ENCODE results near the gene OR1R1P.

DNA sequence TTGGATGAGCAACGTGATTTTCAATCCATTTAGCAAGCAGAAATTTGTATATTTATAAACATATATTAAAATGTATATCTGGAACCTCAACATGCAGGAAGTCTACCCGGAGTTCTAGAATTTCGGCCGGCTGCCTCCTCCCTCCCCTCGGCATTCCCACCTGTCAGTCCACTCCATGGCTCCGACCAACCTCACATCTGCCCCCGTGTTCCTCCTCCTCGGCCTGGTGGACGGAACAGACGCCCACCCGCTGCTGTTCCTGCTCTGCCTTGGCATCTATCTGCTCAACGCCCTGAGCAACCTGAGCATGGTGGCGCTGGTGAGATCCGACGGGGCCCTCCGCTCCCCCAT lies at the start of gene OR1R1P:
Gene OR1R1P, plus strand, starts transcription at position 176 of the 351 bp plus-strand sequence.
- PRO-cap, result no peak

- PRO-cap, result no peak
These were observed 581 bp downstream of the ASPA start for GRCh38 chr17:3476433-3476722.

- PRO-cap, result no peak
These were observed 22.0 kb downstream of the TRPV3 start for GRCh38 chr17:3535522-3536183.

GRCh38 chr17:3609476-3609875 lies 265 bp upstream of the TRPV1 start:
- PRO-cap, result no peak

- PRO-cap, result no peak
These were observed 3.7 kb downstream of the CTNS start for GRCh38 chr17:3640260-3640686.

DNA sequence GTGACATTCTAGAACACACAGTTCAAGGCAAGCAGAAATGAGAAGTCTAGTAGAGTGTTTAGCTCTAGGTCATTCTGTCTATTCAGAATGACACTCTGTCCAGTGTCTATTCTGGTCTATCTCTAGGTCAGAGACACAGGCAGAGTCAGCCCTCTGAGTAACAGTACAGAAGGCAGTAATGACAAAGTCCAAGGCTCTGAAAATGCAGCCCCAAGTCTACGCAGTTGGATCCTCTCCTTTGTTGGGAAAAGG lies 17.4 kb downstream of the NCBP3 start:
- PRO-cap, result no peak

DNA sequence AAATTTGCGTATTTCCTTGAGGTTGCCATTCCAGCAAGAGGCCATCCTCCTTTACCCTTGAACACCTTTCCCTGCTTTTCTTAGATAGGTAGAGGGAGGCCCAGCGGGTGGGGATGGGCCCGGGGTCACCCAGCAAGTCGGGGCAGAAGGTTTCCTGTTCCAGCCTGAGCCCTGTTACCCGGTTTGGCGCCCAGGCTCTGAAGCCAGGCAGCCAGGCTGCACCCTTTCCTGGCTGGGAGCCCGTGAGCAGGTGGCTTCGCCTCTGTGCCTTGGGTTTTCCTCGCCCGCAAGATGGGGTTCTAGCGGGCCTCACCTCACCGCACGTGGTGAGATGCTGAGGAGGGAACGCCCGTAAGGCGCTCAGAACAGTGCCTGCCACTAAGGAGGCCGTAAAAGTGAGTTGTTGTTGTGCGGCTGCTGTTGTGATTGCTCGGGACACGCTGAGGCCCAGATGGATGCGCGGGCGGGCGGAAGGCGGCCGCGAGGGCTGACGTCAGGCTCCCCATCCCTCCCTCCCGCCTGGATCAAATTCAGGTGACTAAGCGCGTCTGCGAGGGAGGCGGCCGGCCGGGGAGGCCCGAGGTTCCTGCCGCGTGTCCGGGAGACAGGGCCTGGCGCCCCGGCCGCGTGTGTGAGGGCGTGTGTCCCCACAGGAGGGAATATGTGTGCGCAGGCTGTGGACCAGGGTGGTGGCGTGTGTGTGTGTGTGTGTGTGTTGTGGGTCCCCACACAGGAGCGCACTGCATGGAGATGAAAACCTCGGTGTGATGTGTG lies 4.4 kb downstream of the CAMKK1 start:
- PRO-cap, result bidirectional peak, plus-strand start at position 553 of the sequence, minus-strand start at position 447 of the sequence

DNA sequence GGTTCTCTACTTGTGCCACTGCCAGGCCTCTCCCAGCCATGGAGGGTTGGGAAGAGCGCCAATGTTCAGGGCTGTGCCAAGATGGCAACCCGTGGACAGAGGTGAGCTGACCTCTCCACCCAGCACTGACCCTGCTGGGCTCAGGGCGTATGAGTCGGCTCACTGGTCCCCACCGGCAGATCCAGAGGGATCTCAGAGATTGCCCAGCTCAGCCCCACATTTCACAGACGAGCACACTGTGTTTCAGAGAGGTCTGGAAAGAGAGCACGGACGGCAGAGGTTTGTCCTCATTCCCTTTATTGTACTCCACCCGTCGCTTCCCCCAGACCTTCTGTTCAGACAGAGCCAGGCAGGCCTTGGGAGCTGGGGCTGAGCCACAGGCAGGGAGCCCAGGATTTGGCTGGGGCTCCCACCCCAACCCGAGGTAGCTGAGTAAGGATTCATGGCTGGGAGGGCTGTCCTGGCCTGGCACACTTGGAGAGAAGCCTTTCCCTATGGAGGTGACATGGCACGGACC lies 3.5 kb upstream of the CAMKK1 start:
- PRO-cap, result no peak

DNA sequence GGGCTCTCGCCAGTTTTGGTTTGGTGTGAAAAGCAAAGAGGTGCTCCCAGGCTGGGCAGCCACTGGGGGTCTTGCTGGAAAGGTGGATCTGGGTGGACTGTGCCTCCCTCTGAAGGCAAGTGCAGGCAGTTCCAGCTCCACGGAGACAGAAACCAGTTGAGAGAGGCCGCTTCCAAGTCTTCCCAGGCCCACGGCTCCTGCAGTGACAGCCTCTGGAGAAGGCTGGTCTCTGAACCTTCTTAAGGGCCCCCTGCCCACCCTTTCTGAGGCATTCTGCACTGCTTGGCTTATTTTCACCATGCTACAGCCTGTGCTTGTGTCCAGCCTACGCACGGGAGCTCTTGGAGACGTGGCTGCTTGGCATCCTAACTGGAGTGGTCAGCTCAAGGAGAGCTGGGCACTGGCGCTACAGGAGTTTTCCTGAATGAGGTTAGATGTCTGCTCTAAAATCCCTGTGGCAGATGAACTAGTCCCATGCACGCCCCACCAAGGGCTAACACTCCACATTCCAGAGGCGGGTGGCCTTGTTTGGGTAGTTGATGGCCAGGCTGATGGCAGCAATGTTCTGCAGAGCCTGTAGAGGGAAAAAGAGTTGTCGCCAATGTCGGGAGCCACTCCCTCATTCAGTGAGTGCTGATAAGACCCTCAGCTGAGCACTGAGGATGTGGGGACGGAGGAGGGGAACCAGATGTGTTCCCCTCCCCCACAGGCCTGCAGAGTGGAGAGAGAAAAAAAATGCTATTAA lies 42.3 kb upstream of the ATP2A3 start:
- PRO-cap, result no peak

- PRO-cap, result no peak
These were observed 53.2 kb upstream of the ATP2A3 start for GRCh38 chr17:4017110-4018119.

DNA sequence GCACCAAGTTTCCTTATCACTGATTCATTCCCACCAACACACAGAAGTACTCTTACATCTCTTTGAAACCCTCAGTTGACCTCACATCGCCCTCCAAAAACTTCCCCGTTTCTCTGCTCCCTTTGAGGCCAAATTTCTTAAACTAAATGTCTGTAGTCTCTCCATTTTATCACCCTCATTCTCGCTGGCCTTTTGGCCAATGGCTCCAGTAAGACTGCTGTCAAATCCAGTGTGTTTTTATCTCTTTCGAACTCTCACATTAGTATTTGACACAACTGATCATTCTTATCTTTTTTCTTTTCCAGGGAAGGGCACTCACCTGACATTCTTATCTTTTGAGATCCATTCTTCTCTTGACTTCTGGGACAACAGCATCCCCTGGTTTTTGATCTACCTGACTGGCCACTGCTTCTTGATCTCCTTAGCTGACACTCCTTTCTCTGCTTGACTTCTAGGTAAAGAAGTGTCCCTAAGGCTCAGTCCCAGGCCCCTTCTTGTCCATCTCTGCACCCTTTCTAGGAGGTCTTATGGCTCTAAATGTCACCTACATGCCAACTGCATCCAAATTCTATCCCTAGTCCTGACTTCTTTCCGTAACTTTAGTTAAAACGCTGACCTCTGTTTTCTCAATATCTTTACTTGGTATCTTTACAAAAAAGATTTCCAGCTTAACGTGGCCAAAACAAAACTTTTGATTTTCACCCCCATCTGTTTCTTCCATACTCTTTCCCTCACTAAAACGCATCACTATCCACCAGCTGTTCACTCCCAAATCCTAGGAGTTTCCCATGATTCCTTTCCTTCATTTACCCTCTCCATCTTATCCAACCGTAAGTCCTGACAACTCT lies 81.7 kb downstream of the ZZEF1 start:
- PRO-cap, result no peak

DNA sequence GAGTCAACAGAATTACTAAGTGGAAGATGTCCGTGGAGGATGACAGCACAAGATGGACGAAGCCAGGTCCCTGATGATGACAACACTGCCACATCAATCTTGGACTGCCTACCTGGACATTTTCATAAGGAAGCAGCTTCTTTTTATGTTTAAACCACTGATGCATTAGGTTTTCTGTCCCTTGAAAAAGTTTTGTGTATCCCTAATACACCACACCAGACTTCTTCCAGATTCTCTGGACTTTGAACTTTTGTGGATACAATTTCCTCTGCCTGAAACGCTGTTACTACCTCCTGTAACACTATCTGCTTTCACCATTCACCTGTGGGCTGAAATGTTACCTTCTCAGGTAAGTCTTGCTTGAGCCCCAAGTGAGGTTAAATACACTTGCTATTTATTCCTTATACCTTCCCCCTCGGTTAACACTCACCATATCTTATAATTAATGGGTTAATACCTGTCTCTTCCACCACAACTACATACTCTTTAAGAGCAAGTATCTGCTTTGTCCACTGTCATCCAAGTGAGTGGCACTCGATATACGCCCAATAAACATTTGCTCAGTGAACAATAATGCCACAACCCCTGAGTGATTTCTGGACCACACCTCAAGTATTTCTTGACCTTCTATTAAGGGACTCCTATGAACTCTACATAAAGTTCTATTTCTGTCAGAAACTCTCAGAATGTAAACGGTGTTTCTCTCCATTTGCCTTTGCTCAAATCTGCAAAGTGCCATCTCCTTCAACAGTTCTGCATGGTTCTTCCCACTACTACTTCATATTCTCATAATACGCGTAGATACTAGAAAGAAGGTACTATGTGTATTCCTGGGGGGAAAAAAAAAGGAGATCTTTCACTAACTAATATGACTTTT lies 2.6 kb downstream of the ZZEF1 start:
- PRO-cap, result no peak

GRCh38 chr17:4160095-4160450 lies 17.1 kb downstream of the CYB5D2 start:
- PRO-cap, result no peak

DNA sequence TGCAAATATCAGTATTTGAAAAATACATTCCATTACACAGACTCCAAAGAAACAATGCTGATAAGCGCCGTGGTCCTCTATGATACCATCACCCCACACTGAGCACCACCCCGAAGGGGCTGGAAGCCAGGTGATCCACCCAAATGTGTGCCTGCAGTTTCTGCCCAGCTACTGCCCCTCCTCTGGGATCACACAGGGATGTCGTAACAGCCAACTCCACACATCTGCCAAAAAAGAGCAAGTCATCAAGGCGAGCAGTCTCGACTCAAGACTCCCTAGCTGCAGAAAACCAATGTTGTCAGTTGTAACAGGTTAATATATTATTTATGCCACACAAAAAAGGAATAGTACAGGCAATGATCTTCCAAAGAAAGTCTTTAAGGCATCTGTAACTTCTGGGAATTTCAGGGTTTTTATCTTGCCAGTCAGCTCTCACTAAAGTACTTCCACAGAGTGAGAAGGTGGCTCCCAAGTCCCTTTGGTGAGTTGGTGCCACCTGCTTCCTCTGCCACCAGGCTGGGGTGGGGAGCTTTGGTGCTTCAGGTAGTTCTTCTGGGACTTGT lies 21.0 kb downstream of the CYB5D2 start:
- PRO-cap, result no peak

DNA sequence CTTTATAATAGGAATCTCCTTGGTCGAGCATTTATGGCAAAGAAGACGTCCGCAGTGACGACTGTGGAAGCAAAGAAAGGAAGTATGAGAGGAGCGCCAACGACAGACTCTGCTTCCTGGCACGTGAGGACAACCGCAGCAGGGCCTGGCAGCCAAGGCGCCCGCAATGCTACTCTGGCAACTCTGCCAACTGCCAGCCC lies 24.8 kb downstream of the CYB5D2 start:
- PRO-cap, result no peak

GRCh38 chr17:4247478-4248517 lies 16.0 kb downstream of the ANKFY1 start:
- PRO-cap, result no peak

DNA sequence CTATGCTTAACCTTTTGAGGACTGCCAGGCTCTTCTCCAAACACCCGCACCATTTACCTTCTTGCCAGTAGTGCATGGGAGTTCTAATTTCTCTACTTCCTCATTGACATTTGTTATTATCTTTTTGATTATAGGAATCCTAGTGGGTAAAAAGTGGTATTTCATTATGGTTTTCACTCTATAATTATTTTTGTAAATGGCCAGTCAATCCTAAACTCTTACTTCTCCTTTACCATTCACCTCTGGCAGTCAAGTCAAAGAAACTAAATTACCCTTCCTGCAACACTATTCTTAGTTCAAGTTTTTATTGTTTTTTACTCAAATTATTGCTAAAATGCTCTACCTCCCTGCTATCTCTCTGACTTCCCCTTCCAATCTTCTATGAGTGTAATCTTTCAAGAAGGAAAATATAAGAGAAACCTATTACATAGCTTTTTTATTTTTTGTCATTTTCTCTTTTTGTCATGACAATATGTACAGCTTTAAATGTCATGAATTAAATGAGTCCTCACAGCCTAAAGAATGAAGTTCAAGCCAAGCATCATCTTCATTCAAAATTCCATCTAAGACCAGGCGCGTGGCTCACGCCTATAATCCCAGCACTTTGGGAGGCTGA lies 29.9 kb upstream of the ANKFY1 start:
- PRO-cap, result no peak

DNA sequence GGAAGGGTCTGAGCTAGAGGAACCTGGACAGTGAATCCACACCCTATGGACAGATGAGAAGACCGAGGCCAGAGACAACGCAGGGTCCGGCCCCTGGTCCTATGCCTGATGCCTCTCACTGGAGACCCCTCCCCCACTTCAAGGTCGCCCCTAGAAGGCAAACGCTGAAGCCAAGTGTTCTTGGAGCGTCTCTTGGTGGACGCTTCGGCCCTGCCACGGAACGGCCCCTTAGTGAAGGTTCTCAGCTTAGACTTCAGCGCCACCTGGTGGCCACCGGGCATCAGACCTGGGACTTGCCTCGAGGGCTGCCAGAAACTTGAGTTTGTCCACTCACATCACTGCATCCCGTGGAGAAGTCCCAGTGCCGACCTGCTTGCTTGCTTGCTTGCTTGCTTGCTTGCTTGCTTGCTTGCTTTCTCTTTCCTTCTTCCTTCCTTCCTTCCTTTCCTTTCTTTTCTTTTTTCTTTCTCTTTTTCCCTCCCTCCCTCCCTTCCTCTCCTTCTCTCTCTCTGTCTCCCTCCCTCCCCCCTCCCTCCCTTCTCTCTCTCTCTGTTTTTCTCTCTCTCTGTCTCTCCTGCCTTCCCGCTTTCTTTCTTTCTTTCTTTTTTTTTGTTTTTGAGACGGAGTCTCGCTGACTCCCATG lies 20.5 kb upstream of the SPNS3 start:
- PRO-cap, result no peak

DNA sequence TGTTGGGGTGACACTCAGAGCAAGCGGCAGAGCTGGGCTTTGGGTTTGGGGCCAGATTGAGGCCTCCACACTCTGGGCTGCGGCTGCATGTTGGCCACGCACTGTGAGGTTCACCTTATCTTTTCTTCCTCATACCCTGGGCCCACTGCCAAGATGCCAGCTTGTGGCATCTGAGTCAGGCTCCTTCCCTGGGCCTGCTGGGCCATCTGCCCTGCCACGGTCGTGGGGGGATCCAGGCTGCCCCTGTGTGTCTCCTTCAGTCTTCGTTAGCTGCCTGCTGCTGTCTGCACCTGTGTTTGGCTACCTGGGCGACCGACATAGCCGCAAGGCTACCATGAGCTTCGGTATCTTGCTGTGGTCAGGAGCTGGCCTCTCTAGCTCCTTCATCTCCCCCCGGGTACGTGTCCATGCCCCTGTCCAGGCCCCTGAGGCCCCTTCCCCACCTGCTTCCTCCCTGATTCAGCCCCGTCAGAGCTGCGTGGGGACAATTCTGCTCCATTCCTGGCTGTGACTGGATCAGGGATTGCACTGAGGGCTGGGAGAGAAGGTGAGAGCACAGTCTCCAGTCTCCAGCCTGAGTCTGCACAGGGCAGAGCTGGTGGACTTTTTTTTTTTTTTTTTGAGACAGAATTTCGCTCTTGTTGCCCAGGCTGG lies 11.2 kb downstream of the SPNS3 start:
- PRO-cap, result no peak

DNA sequence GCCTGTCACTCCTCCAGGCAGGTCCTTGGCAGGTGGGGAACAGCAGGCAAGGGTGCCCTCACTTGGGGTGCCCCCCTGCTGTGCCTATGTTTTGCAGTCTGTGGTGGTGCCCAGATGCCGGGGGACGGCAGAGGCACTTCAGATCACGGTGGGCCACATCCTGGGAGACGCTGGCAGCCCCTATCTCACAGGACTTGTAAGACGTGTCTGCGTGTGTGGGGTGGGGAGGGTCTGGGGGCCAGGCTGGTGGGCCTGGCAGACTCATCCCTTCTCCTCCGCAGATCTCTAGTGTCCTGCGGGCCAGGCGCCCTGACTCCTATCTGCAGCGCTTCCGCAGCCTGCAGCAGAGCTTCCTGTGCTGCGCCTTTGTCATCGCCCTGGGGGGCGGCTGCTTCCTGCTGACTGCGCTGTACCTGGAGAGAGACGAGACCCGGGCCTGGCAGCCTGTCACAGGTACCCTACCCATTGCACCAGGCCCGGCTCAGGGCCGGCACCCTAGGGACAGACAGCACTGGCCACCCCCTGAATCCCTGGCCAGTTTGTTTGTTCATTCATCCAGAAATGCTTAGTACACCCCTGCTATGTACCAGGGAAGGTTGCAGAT lies 12.4 kb upstream of the SPNS2 start:
- PRO-cap, result no peak

Data from ascending aorta (tissue), 1 donor.